ENCODE data around the genes HSF5, CLTC and PTRH2.

- RRBS = 68% methylated on average over 8 of the region's 54 CpGs
Observed at GRCh38 chr17:58488166-58488629, at the start of gene HSF5. HSF5 (minus strand) TSS chr17:58488408.

DNA sequence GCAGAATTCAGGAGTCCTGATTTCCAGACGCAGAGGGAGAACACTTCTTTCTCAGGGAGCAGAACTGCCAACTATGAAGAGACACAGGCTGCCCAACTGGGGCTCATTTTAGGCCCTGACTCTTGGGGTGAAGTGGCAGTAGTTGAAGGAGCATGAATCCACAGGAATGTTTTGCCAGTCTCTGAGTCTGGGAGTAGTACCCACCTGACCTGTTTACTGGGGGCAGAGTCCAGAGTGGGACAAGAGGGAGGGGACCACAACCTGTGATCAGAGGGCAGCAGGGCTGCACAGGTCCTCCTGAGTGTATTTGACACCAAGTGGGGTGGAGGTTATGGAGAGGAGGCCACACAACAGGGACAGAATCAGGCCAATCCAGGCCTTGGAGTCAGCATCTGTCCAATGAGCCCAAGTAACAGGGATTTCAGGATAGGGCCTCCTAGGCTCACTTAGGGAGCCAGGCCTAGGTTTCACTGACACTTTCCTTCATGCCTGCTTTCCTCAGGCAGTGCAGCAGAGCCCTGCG is 2.5 kb upstream of the MTMR4 start:
- RRBS = no CpG with 5 or more reads among the region's 2 CpGs

- RRBS = no CpG with 5 or more reads among the region's 6 CpGs
Observed at GRCh38 chr17:58534843-58535654, 9.1 kb downstream of the SEPTIN4 start.

- RRBS = 79% methylated on average over 2 of the region's 4 CpGs
Observed at GRCh38 chr17:58991685-58992393, 114.8 kb downstream of the TRIM37 start.

DNA sequence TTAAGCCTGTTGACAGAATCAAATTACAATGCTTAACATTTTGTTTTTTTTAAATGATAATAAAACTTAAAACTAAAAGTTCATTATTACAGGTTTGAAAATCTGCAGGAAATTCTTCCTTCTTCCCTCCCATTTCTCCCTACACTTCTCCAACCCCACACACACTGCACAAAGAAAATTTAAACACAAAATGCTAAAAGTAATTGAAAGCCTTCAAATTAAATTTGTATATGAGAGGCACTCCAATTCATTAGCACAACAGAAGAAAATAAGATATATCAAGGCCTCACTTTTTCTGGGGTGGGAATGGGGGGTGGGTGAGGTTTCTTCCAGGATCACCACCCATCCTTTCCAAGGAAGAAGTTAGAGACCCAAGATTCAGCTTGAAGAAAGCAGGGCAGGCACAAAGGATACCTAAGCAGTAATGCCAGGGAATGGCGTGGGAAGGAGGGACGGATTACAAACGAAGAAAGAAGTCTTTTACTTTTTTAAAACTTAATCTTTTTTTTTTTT is 1.6 kb downstream of the SKA2 start:
- RRBS = no CpG with 5 or more reads among the region's 3 CpGs

DNA sequence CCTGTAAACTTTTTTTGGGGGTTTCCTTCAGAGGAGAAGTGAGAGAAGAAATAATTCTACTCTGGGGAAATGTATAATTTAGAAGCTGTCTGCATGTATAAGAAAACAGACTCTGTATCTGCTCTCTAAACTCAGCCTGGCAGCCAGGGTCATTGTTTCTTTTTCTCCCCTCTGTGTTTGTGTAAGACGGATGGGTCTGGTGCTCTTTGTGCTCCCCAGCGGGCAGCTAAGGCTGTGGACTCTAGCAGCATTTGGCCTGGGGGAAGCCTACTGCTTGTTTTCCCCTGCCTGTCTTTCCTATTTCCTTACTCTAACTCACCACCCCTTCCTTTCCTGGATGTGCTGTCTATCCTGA is 19.2 kb downstream of the YPEL2 start:
- RRBS = no CpG with 5 or more reads among the region's 2 CpGs

DNA sequence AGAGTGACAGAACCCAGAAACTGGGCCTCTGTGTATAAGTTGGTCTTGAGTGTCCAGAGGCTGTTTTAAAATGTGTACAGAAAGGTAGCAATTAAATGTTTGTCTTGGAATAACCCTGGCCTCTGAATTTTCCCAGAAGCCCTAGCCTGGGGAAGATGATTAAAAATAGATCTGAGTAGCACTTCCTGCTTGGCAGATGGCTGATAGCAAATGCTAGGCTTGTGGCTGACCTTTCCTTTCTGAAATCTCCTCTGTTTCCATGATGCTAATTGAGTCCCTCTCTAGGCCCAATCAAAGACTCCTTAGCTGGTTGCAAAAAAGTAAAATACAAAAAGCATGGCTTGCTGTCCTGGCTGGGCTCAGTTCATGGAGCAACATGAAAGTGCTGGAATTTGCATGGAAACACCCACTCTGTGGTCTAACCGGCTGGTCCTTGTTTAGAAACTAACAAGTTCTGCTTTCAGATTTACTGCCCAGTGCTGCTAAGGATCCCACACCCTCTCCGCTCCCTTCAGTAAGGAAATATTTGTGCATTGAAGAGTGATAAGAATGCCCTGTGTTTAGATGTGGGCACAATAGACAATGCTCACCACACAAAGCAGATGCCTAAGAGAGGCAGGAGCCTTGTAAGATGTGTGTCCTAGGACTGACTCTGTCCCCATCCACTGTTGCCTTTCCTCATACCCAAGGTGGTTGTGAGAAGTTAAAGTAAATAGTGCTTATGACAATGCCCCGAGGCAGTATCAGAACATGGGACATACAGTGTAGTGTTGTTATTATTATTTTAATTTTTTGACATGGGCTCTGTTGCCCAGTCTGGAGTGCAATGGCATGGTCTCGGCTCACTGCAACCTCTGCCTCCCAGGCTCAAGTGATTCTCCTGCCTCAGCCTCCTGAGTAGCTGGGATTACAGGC is 40.9 kb downstream of the YPEL2 start:
- RRBS = no CpG with 5 or more reads among the region's 4 CpGs

DNA sequence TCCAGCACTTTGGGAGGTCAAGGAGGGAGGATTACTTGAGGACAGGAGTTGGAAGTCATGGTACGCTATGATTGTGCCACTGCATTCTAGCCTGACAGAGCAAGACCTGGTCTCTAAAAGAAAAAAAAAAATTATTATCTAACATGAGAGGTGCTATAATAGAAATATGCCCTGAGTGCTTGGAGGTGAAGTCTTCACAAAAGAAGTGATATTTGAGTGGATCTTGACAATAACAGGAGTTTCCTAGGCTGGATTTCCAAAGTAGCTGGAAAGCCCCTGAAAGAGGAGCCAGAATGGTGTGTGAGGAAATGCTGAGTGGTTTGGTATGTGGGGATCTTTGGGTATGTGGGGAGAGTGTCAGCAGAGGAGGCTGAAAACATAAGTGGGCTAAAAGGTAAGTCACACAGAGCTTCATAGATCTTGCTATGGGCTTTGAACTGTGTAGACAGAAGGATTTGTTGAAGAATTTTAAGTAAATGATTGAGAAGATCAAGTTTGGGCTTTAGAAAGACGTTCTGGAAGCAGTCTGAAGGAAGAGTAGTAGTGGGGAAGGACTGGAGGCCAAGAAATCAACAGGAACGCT is 100.1 kb downstream of the YPEL2 start:
- RRBS = no CpG with 5 or more reads among the region's 3 CpGs

DNA sequence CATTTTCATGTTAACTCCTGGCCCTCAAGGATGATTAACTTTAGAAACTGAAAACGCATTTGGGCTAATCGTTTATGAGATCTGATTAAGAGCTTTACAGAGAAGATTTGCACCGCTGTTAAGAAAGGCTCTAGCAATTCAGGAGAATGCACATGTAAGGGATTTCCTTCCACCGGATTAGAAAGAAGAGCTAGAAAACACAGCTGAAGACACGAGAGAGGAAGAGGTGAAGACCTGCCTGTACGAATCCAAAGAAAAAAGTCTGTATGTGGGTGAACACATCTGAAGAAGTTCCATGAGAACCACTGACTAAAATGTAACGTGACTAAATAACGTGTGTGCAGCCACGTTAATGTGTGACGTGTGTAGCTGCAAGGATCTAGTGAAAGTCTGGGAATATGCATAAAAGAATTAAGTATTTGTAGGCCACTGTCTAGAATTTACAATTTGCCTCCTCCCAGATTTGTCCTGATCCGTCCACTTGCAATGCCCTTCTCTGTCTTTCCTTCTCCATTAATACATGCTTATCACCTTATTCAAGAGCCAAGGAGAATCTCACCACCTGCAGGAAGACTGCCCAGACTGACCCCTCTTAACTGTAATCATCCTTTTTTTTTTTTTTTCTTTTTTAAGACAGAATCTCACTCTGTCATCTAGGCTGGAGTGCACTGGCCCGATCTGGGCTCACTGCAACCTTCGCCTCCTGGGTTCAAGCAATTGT is 106.6 kb downstream of the YPEL2 start:
- RRBS = no CpG with 5 or more reads among the region's 13 CpGs

GRCh38 chr17:59619382-59620191 is at the start of gene CLTC:
CLTC (plus strand) TSS chr17:59619895.
- RRBS = 2% methylated on average over 19 of the region's 66 CpGs

GRCh38 chr17:59693402-59694576 is 13.4 kb downstream of the PTRH2 start:
- RRBS = no CpG with 5 or more reads among the region's 12 CpGs

DNA sequence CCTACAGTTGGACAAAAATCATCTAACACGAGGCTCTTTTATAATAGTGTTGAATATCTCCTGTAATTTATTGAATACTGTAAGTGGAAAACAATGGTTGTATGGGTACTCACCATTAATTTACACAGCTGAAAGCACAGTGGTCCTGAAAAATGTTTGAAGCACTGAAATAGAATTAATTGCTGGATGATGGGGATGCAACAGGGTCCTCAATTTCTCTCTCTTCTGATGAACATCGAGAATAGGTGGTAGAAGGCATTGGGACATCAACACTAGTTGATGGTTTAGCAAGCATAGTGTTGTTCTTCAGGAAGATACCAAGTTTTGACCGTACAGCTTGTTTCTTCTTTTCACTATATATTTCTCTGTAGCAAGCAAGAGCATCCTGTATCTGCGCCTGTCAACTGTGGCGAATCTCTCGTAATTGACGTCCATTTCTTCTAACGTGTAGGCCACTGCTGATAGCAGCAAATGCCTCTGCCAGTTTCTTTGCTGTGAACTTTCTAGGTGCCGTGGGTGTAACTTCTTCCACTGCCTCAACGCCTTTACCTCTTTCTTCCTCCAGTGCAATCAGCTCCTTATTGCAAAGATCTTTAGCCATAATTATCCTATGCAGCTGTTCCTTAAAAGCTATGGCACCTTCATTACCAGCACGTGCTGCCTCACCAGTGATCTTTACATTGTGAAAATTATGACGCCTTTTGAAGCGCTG is 8.3 kb downstream of the PTRH2 start:
- RRBS = no CpG with 5 or more reads among the region's 13 CpGs

- RRBS = 3% methylated on average over 8 of the region's 50 CpGs
Observed at GRCh38 chr17:59706936-59707788, at the start of gene PTRH2. PTRH2 (minus strand) TSS chr17:59707430.

GRCh38 chr17:59786002-59786452 is 78.6 kb downstream of the VMP1 start:
- RRBS = no CpG with 5 or more reads among the region's 3 CpGs

DNA sequence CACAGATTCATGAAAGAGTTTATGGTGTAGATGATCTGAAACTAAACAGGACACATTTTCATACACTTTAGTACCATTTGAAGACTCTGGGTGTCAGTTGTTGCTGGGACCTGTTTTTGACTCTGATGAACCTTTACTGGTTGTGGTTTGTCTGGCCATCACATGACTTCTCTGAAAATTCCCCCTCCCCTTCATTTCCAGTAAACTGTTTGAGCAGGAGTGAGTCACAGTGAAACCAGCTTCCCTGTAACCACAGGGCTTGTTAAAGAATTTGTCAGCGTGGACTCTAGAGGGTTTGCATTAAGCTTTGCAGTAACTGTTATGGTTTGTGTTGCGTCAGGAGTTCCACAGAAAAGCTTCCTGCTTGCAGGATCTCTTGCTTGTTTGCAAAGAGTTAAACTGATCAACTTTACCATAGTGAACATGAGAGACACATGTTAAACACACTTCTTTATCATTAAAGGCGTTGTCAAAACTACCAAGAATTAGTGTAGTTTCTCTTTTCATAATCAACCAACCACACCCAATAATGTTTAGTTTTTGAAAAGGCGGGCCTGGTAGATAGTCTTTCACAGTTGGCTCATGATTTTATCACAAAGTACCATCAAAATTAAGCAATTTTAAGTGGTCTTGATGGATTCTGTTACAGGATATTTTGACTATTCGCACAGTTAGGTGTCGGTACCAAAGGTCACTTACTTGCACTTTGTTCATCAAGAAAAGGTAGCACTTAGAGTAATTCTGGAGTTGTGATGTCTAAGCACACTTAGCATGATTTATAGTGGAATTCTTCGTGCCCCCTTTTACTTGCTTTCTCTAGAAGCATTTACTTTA is 79.2 kb downstream of the VMP1 start:
- RRBS = no CpG with 5 or more reads among the region's 7 CpGs

DNA sequence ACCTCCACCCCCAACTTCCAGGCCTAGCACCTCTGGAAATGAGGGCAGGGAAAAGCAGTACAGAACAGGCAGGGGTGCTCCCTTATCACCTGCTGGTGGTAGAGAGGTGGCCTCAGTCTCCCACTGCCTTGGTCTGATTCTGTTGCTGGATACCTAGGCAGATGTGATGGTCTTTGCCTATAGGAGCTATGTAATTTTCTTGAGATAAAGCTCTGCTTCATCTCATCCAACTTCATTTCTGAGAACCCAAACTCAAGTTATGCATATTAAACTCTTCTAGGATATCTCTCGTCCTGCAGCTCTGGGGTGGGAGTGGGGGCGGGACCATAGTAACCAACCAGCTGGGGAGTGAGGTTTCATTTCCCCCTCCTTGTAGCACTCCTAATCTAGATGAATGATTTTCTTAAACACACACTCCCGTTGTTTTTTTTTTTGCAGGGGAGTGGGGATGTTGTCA is 10.3 kb upstream of the HEATR6 start:
- RRBS = no CpG with 5 or more reads among the region's 3 CpGs

DNA sequence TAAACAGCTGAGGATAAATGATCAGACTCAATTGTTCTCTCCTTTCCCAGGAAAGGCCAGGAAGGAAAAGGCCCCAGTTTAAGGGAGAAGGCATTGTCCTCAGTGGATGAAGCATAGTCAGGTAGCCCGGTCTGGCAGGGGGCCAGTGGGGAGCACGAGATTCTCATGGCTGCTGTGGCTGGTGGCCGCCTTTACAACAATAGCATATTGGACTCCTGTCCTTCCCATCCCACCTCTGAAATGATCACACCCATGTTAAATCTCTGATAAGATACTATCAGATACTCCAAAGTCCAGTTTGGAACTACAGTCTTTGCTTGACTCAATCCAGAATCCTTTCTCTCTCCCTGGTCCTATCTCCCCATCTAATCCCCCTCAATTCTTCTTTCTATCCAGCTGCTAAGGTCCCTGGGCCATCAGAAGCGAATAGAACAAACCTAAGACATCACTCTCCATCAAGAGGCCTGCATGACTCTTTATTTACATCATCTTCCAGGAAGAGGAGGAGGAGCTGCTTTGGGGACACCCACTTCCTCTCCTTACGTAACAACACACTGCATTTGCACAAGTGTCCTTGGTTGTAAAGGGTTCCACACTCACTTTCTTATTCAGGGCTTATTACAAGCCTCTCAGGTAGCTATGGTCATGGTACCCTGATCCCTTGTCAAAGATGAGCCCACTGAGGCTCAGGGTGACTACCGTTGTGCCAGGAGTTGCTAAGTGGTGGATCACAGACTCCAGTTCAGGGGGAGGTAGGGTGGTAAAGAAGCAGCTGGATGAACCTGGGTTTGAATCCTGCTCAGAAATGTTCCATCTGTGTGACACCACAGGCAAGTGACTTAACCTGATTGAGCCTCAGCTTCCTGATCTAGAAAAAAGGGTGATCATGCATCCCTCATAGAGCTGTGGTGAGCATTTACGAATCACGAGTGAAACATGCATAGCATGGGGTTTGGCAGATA is 20.7 kb downstream of the CA4 start:
- RRBS = no CpG with 5 or more reads among the region's 8 CpGs

GRCh38 chr17:61196068-61196912 is 203.4 kb upstream of the TBX2 start:
- RRBS = no CpG with 5 or more reads among the region's 15 CpGs

DNA sequence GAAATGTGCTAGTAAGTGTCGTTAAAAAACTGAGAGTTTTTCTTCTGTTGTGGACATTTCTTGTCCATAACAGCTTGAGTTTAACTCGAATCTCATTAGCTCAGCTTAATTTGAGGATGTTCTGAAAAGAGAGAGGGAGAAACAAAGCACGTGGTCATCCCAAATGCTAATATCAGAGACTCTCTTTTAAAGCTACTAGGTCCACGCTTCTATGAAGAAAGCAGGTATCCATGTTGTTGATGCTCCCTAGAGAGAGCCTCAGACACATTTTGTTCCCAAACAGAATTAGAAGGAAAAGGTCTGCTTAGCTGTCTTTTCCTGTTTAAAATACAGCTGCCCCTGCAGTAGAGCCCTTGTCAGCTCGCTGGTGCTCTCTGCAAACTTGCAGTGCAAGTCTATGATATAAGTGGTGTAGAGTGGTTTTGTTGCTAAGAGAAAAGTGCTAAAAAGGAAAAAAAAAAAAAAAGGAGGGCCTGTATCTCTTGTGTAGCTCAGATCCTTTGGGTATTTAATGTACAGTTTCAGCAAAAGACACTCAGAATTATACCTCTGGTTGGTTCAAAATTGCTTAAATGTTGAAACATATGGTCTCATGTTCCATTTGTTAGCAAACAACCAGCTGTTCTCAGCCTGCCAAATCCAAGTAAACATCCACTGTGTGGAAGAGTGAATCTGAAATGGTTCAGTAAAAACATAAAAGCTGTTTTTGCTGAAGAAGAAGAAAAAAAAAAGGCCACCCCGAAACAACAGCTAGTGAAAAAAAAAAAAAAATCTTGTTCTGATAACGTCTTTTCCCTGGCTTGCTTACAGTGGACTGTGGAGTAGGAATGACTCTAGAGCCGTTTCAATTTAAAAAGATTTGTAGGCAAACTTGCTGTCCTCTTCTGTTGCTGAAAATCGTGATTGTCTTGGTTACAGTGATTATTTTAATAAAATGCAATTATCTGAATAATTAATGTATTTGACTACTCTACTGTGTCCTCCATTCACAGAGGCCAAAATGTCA is 190.9 kb upstream of the TBX2 start:
- RRBS = no CpG with 5 or more reads among the region's 9 CpGs

DNA sequence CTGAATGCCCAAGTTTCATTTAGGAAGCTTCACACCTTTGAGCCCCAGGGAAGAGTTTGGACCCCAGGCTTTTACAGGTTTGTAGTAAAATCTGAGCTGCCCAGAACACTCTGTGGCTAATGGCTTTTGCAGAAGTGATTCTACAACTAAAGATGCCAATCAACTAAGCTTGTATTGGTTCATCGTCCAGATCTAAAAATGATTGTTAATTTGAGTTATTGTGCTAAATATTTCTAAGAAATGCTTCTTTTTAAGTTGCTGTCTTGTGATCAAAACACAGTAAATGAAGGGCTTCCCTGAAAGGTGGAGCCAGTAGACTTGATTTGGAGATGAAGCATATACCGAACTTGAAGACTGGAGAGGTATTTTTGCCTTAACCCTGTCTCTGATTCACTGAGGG is 166.4 kb upstream of the TBX2 start:
- RRBS = no CpG with 5 or more reads among the region's 2 CpGs